Left colon (tissue), 1 donor: ENCODE measurements around the gene NFATC4.

DNA sequence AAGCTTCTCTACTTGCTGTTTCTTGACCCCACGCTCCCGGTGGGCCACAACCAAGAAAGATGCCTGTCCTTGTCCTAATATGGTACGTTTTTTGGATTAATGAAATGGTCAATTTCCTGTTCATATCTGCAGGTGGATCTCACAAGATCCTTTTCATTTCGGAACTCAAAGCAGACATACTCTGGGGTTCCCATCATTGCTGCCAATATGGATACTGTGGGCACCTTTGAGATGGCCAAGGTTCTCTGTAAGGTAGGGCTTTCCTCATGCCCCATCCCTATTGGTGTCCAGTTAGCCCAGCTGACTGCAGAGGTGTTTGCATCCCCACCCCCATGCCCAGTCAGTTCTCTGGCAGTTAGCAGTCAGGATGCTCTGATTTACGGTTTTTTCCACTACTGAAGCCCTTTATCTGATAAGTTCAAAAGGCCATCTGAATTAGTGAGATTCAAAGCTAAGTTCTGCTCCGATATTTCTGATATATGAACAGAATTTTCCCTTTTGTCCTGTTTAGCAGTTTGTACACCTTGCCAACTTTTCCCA, 688 bp downstream of the GMPR2 start:
- PRO-cap = no peak

DNA sequence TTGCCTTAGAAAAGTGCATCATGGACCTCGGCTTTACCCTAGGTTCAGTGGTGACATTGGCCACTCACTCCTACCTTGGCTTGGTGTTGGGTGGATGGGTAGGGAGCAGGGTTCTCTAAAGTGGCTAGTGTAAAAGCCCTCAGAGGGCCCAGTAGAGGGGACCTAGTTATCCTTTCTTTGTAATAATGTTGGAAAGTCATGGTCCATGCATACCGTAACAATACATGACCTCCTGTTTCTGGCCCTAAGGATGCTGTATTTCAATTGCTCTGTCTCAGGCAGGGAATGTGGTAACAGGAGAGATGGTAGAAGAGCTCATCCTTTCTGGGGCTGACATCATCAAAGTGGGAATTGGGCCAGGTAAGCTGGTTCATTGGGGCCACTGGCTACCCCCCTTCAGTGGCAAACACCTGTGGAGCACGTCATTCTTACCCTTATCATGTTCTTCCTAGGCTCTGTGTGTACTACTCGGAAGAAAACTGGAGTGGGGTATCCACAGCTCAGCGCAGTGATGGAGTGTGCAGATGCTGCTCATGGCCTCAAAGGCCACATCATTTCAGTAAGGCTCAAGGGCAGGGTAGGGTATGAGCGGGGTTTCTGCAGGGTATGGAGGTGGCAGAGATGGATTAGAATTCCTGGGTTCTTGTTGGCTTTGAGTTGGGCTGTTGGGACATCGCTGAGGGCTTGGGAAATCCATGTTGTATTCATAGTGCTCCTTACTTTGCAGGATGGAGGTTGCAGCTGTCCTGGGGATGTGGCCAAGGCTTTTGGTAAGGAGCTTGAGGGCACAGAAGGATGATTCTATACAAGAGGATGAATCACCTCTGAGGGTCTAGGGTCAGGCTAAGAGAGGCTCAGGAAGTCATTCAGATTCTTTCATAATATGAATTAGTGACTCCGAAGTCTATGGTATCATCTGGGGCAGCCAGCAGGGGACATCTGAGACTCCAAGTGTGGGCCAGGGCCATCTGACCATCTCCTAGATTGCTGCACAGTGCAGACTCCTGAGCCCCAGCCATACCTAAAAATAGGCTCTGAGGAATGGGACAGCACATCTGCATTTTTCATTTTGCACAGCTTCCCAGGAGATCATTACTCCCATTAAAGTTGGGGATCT, 4.4 kb downstream of the GMPR2 start:
- PRO-cap = no peak

- PRO-cap = no peak
Measured at GRCh38 chr14:24290417-24290982, 9.1 kb downstream of the DHRS1 start.

- PRO-cap = no peak
Measured at GRCh38 chr14:24315097-24315777, 3.9 kb downstream of the LTB4R start.

- PRO-cap = no peak
Measured at GRCh38 chr14:24315778-24316459, 4.6 kb downstream of the LTB4R start.

- PRO-cap = no peak
Measured at GRCh38 chr14:24335875-24336387, 1.1 kb upstream of the ADCY4 start.

- PRO-cap = bidirectional peak, plus-strand start at chr14:24368204, minus-strand start at chr14:24367922
Measured at GRCh38 chr14:24367755-24368313, at the start of gene NFATC4. Gene NFATC4 (plus strand): TSS chr14:24368184.

DNA sequence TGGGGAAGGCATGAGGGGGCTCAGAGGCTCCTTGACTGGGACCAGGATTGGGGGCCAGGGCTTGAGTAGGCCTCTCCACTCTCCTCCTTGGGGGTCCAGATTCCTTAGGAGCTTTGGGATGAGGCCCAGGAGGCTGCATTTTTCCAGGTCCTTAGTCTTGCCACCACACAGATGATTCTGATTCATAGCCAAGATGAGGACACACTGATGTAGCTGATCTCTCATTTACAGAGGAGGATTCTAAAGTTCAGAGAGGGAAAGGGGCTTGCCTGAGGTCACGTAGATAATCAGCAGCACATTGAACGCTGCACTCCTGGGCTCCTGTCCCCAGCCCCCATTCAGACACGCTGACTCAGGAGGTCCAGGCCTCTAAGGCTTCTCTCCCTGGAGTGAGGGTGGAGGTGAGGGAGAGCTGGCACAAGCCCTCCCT, 10.2 kb downstream of the NFATC4 start:
- PRO-cap = no peak

GRCh38 chr14:24432405-24433581, 3.0 kb downstream of the KHNYN start:
- PRO-cap = no peak

DNA sequence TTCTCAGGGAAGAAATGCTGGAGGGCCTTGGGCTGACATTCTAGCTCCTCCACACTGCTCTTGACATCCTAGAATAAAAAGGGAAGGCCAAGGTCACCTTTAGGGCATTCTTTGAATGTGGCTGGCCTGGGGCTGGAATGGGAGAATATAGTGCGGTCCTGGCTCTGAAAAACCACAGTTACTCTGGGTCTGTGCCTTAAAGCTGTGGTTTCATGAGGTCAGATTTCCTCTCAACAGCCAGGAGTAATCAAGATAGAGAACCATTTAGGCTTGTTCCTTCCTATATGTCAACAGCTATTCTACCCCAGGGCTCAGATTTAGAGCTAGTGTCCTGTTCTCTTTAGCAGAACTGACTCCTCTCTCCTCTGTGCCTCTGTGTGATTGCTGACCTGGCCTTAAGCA, 24.2 kb downstream of the CMA1 start:
- PRO-cap = no peak

DNA sequence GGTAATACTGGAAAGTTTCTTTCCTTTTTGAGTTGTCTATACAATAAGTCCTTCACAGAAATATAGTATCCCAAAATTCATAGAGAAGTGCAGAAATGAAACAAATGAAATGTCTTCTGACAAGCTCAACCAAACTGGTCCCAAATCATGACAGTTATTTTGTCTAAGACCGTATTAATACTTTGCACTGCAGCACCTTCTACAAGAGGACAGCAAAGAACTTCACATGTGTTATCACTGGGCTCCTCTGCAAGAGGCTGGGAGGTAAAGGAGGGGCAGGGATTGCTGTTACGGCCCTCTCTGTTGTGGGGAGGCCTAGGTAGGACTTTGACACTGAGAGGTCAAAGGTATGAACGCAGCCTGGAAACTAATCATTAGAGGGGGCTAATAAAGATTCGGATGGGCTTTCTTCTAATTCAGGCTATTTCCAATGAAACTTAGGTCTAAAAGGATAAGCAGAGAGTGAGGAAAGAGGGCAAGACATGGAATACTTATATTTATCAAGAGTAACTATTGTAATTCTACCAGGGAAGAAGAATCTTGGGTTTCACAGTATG, 176.2 kb upstream of the GZMB start:
- PRO-cap = no peak

GRCh38 chr14:24816047-24816911, 182.3 kb upstream of the GZMB start:
- PRO-cap = no peak

DNA sequence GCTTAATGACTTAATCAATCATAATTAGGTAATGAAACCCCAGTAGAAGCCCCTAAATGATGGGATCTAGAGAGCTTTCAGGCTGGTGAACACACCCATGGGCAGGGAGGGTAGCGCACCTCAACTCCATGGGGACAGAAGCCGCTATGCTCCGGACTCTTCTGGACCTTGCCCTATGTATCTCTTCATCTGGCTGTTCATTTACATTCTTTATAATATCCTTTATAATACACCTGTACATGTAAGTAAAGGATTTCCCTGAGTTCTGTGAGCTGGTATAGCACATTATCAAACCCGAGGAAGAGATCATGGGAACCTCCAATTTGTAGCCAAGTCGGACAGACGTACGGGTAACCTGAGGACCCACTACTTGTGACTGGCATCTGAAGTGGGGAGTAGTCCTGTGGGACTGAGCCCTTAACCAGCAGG, 205.9 kb downstream of the STXBP6 start:
- PRO-cap = unidirectional peak, plus-strand start at position 252 of the sequence

DNA sequence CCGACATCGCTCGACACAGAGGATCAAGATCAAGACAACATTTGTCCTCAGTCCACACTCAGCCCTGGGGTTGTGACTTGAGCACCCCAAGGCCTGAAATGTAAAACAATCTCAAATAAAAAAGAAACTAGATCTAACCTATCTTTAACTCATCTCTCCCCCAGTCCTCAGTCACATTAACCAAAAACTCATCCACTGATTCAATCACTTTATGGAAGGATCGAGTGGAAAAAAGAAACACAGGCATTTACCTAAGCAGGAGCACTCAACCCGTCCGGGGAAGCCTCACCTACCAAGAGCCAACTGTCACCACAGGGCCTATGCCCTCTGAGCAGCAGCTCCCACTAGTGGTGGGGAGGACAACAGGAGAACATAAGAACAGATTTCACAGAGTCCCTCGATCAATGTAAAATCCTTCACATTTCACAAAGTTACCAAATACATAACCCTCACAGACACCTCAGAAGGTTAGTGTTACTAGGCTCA, 17.6 kb downstream of the STXBP6 start:
- PRO-cap = no peak

DNA sequence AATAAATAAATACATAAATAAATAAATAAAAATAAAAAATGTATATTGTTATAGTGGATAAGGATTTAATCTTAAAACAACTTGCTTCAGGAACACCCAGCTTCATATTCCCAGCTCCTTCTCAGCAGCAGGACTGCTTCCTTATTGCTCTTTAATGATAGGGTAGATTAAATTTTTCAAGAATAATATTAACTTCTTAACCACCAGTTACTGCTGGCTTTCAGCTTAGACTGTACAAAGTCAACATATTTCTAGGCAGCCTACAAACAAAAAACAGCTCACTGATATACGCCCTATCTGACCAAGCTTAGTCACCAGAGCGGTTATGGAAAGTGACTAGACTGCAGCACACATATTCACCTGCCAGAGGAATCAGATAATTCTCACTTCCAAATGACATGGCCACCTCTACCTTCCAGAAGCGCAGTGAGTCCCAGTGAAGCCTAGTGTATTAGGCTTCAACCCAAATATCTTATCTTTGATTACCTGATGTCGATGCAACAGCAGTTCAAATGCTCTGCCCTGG, 8.6 kb downstream of the STXBP6 start:
- PRO-cap = unidirectional peak, plus-strand start at position 317 of the sequence

GRCh38 chr14:25048270-25049420, 1.3 kb downstream of the STXBP6 start:
- PRO-cap = no peak

GRCh38 chr14:25090986-25091185, 40.9 kb upstream of the STXBP6 start:
- PRO-cap = no peak

DNA sequence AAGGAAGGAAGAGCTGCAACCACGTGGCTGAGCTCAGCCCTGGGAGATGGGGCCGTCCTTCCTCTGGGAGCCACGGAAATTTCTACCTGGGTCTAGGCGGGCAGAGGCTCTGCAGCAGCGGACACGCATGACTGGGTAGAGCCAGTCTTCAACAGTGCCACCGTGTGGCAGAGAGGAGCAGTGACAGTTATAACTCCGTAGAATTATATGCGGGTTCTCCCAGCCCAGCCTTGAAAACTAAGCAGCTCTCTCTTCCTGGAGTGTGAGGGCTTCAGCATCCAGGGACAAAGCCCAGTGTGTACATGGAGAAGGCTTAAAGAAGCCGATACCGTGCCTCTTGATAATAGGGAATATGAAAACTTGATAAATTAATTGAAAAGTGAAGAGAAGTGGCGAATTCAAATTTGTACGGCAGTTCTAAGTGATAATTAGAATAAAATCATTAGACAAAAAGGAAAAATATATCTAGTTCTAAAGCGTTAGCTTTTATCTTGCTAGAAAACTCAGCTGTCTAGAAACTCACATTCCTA, 83.0 kb upstream of the STXBP6 start:
- PRO-cap = no peak

DNA sequence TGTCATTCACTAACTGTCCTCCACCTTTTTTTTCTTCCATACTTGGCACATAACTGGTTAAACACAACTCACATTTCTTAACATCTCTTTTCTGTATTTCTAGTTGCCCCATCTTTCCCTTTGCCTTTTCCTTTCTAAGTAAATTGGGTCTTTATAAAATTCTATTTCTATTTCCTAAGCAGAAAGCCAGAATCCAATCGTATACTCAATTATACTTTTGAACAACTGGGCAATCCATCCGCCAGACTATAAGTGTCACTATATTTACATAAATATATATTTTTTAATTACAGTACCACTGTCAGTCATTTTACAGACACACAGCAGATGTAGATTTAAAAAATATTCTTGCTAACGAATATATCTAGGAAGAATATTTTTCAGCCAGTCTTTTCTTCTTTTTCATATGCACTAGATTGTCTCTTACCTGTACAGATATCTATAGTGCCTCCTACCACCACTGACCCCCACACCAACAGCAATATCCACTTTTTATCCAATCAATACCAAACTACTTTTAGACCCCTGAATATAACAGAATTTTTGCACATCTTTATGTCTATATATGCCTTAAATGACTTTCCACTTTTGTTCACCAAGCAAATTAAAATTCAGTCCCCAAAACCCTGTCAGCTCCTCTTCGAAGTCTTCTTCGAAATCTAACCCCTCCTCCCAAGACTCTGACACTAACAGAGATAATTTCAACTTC, 13.6 kb downstream of the NOVA1 start:
- PRO-cap = no peak

DNA sequence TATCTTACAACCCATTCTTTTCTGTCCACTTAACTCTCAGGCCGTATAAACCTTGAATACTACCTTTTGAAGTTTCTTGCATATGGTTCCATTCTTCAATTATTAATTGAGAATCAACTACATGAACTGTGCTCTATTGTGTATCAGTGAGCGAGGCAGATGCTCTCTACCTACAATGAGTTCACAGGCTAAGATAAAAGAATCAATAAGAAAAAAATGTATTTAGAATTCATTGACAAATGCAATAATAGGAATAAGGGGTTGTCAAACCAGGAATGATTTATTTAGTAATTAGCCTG, 831.0 kb upstream of the NOVA1 start:
- PRO-cap = no peak